H4 (cell line): ENCODE results near the genes EGLN1 and MAP10.

DNA sequence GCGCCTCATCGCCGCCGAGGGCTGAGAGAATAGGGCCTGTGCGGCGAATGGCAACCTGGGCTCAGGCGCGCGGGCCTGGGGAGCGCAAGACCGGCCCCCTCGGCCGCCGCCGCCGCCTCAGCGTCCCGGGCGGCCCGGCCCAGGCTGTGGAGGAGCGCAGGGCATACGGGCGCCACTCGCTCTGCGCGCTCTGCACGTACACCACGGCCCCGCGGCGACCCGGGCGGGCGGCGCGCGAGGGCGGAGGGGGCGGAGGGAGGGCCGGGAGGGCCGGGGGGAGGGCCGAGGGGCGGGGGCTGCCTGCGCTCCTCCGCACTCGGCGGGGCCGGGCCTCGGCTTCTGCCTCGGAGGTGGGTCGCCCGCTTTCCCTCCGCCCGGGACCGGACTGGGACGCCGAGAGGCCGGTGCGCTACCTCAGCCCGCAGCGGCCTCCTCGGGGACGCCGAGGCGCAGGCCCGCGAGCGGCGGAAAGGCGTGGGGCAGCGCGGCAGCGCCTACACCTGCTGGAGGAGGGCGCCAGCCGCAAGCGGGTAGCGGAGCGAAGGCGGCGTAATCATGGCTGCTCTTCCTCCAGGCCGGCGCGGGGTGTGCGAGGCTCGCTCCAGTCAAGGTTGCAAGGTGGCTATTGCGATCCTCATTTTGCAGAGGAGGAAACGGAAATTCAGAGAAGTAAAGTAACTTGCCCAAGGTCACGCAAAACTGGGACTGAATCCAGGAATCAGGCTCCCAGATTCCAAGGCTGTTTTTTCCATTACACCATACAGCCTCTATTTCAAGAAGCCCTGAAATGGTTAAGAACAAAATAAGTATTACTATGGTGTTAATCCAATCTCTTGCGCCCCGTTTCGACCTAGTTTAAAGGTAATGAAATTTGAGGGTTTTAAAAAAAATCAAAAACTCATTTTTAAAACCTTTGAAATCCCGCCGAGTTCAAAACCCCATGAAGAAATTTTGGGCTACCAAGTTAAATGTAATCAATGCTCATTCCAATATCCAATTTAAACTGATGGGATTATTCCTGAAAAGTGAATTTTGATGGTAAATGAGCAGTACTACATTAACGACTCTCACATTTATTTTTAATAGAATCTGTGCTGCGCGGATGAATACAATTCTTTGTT, at the start of gene EGLN1:
TSS of gene EGLN1 (minus strand) at position 185 of the 1,121 bp plus-strand sequence.
- RAMPAGE, long total RNA = no peak

GRCh38 chr1:231529038-231529412, 556 bp downstream of the TSNAX start:
- RAMPAGE, long total RNA = no peak

- RAMPAGE, long total RNA = no peak
Observed at GRCh38 chr1:231971323-231971881, 344.8 kb downstream of the DISC1 start.

DNA sequence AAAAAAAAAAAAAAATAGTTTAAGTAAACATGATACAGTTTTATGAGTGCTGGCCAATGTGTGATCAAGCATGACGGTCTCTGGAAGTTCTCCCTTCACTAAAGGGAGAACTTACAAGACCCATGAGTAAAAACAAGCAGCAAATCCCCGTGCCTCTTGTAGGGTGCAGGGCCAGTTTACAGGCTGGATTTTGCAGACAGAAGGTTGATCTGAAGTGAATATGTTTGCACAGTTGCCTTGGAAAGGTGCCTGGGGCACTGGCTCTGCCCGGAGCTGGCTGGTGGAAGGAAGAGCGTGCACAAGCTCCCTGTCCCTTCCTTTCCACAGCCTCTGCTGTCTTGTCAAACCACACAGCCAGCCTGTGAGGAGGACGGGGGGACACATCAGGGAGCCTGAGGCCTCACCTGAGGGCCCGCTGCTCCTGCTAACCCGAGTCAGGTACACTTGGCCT, 251.7 kb downstream of the SIPA1L2 start:
- RAMPAGE, long total RNA = no peak

DNA sequence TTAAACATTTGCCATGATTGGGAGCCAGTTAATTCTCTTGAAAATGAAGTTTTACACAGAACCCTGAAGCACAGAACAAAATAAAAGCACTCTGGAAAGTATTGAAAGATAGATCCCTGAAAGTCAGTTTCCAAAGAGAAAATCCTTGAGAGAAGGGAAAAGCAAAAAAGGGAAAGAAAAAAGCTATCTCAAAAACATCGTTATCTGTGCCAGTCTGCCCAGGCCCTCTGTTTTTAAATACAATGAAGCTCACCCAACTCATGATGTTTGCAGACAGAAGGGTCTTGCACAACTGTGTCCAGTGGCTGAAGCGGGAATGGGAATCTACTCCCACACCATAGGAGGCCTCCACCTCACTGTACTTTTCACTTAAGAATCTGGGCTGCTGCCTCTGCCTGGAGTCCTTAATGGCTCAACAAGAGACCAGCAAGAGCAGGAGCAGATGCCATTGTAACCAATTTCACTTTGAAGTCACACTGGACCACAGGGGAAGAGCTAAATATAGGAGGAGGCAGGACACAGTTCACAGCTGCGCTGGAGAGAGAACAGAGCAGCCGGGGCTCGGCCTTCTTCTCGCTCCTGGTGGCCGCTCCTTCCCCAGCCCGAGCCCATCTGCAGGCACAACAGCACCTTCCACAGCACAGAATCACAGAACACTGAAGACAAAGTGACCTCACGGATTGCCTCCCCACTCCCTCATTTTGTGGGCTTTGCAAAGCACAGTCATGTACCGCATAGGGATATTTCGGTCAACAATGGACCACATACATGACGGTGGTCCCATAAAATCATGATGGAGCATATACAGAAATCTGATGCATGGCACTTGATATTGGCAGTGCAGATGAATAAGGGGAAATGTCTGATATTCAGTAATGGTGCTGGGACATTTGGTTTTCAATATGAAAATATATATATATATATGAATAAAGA, 120.3 kb downstream of the SIPA1L2 start:
- RAMPAGE, long total RNA = no peak

- RAMPAGE, long total RNA = no peak
Observed at GRCh38 chr1:232590808-232591386, 39.0 kb downstream of the SIPA1L2 start.

GRCh38 chr1:232595079-232595872, 34.7 kb downstream of the SIPA1L2 start:
- RAMPAGE, long total RNA = no peak

DNA sequence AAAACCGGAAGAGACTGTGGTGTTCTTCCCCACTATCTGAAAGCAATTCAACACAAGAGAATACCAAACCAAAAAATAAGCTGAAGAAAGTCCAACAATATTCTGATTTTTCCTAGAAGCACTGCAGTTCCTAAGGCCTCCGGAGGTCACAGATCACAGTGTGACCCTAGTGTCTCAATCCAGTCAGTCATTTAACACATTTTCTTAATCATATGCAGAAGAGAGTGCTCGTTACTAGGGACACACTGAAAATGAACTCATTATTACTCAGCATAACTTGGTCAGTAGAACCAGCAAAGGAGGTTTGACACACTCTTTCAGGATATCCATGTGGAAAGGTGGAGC, 5.1 kb downstream of the SIPA1L2 start:
- RAMPAGE, long total RNA = no peak

GRCh38 chr1:232631152-232631651, 1.3 kb upstream of the SIPA1L2 start:
- RAMPAGE, long total RNA = no peak

- RAMPAGE, long total RNA = no peak
Observed at GRCh38 chr1:232633930-232634669, 4.2 kb upstream of the SIPA1L2 start.

- RAMPAGE, long total RNA = no peak
Observed at GRCh38 chr1:232745534-232745769, 59.8 kb upstream of the MAP10 start.

DNA sequence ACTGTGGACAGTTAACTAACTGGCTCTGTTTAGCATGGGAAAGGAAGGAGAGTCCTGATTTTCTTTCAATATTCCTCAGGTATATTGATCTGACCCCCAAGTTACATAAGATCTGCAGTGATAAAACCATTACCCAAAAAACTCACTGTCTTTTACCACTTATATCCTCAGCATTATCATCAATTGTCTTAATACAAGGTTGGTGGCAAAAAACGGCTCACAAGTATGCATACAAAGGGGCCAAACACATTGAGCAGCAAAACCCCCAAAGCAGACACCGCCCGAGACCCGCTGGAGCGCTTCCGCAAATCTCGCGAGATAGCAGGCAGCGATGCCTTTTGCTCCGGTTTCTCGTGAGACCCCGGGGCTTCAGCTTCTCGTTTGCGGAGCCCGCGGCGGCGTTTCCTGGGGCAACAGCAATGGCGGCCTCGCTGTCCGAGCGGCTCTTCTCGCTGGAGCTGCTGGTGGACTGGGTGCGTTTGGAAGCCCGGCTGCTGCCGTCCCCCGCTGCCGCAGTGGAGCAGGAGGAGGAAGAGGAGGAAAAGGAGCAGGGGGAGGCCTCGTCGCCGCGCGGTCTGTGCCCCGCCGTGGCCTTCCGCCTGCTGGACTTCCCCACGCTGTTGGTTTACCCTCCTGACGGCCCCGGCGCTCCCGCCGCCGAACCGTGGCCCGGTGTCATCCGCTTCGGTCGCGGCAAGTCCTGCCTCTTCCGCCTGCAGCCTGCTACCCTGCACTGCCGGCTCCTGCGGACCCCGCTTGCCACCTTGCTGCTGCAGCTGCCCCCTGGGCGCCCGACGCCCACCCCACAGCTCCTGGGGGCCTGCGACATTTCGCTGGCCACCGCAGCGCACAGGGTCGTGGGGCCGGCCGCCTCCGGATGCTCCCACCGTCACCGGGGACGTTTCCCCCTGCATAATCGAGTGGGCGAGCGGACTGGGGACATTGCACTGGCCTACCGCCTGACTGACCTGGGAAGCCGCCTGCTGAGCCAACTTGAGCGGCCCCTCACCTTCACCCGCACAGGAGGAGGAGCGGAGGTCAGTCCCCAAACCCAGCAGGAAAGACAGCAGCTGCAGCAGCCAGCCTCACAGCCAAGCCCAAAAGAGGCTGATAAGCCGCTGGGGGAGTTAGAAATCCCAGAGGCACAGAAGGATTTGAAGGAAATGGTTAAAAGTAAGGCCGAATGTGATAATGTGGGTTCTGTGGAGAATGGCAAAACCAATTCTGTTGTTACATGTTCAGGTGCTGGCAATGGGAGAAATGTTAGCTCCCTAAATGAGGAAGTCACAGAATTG, at the start of gene MAP10:
TSS of gene MAP10 (plus strand) at position 386 of the 1,295 bp plus-strand sequence.
- RAMPAGE, long total RNA = no peak

DNA sequence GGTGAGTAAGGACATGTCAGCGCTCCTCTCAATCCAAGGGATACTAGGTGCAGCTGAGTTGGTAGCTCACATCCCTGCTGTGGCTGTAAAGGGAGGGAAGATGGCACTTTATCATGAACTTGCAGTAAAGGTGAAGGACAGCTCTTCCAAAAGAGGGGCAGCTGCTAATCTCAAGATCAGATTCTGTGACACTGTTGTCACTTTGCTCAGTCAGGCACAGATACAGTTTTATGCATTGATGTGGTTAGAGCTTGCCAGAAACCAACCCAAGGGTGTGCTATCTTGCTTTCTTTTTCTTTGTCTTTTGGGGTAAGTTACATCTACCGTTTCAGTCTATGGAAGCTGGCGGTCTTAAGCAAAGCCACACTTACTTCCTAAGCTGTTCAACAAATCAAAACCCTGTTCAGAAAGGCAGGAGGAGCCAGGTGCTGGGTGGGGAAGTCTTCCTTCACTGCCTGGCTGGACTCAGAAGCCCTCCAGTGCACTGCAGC, 26.5 kb upstream of the NTPCR start:
- RAMPAGE, long total RNA = no peak

- RAMPAGE, long total RNA = no peak
Observed at GRCh38 chr1:233114903-233115425, 164.6 kb downstream of the NTPCR start.

- RAMPAGE, long total RNA = no peak
Observed at GRCh38 chr1:233354654-233355421, 27.3 kb downstream of the MAP3K21 start.

- RAMPAGE, long total RNA = no peak
Observed at GRCh38 chr1:233382289-233382984, 54.9 kb downstream of the MAP3K21 start.

GRCh38 chr1:233400500-233400725, 72.9 kb downstream of the MAP3K21 start:
- RAMPAGE, long total RNA = no peak

DNA sequence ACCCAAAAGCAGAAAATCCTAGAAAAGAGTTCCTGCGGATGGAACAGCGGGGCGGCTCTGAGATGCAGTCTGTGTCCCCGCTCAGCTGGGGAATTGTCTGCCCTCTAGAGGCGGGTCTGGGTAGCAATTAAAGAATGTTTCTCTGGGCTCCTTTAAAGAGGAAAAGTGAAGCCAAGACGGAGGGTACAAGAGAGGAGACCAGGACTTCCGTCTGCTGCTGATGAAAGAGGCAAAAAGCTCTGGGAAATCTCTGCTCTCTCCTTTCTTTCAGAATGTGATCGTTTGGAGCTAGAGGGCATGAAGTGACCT, 46.6 kb upstream of the COA6 start:
- RAMPAGE, long total RNA = no peak

- RAMPAGE, long total RNA = no peak
Observed at GRCh38 chr1:234528563-234529037, 49.6 kb upstream of the TARBP1 start.

DNA sequence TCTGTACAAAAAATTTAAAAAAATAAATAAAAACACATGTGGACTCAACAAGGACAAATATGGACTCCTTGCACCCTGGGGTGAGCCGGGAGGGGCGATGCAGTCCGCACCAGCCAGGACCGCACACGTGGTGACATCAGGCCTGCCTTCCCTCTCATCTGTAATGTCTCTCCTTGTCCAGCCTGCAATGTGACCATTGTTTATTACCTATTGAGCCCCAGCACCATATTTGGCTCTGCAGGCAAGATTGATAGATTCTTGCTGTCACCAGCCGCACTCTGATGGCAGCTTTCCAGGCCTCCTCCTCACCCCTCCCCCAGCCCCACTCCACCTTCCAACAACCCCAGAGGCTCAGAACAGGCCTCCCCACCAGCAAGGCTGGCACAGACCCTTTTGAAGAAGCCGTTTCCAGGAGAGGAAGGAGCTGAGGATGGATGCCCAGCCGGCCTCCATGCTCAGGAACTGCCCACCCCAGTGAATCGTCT, 55.1 kb downstream of the IRF2BP2 start:
- RAMPAGE, long total RNA = no peak